Aortic smooth muscle cell (primary cell): ENCODE data around the gene ZNF514.

GRCh38 chr2:85768707-85769148 is 14.9 kb downstream of the ATOH8 start:
- RRBS: no CpG with 5 or more reads among the region's 8 CpGs

DNA sequence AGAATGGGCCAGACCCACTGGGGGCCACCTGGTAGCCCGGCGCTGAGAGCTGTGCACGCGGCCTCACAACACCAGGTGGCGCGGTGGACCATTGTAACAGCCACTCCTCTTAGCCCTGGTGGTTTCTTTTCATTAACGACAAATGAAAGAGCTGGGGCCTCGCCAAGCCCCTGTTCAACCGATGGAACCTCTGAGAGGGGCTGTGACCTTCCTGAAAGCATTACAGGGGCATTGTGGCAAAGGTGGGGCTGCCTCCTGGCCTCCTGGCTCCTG is 61.4 kb downstream of the ST3GAL5 start:
- RRBS: no CpG with 5 or more reads among the region's 9 CpGs

- RRBS: no CpG with 5 or more reads among the region's 6 CpGs
Observed at GRCh38 chr2:85912039-85912652, 23.4 kb upstream of the ST3GAL5 start.

GRCh38 chr2:85988060-85988728 is 99.4 kb upstream of the ST3GAL5 start:
- RRBS: no CpG with 5 or more reads among the region's 7 CpGs

GRCh38 chr2:86533317-86533747 is 29.9 kb downstream of the CHMP3 start:
- RRBS: no CpG with 5 or more reads among the region's 3 CpGs

DNA sequence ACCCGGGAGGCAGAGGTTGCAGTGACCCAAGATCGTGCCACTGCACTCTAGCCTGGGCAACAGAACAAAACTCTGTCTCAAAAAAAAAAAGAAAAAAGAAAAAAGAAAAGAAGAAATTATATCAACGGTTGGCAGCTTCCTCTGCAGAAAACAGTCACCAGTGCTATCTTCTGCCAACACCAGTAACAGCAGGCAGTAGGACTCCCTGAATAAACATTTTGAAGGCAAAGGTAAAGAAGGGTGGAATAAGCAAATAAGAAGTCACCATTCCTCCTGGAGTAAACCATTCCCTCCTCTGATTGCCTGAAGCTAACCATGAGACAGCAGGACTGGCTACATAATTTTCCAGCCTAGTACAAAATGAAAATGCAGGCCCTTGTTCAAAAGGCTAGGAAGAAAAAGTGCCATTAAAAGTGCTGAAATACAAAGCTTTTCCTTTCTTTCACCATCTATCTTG is 9.0 kb upstream of the RNF103 start:
- RRBS: no CpG with 5 or more reads among the region's 3 CpGs

DNA sequence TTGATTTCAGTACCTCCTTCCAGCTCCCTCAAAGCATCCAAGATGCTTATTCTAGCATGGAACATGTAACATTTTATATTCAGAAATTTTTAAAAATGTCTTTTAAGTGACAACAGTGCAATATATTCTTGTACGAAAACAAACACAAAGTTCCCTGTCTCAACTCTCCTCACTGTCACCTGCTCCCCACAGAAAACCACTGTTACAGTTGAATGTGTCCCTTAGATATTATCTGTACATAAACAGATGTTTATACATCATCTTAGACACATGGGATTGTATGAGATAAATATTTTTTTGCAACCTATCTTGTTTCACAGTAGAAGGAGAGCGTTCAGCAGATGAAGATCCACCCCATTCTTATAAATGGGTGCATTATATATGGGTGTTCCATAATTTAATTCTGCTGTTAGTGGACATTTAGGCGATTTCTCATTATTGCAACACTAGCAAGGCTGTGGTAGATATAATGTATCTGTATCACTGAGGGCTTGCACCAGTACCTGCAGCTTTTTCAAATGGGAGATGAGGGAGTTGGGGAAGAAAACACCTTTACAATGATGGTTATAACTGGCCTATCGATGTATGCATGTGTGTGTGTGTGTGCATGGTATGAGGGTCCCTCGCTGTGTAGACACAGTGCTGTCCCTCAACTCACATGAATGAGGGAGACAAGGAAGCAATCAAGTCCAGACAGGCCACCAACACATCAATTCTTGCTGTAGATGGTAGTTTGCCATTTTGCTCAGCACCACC is 2.3 kb upstream of the CD8A start:
- RRBS: no CpG with 5 or more reads among the region's 5 CpGs

GRCh38 chr2:87348420-87349672 is 327.2 kb upstream of the PLGLB1 start:
- RRBS: no CpG with 5 or more reads among the region's 139 CpGs

GRCh38 chr2:87603880-87604703 is 143.8 kb upstream of the PLGLB2 start:
- RRBS: no CpG with 5 or more reads among the region's 13 CpGs

- RRBS: no CpG with 5 or more reads among the region's 7 CpGs
Observed at GRCh38 chr2:87640142-87640502, 107.8 kb upstream of the PLGLB2 start.

DNA sequence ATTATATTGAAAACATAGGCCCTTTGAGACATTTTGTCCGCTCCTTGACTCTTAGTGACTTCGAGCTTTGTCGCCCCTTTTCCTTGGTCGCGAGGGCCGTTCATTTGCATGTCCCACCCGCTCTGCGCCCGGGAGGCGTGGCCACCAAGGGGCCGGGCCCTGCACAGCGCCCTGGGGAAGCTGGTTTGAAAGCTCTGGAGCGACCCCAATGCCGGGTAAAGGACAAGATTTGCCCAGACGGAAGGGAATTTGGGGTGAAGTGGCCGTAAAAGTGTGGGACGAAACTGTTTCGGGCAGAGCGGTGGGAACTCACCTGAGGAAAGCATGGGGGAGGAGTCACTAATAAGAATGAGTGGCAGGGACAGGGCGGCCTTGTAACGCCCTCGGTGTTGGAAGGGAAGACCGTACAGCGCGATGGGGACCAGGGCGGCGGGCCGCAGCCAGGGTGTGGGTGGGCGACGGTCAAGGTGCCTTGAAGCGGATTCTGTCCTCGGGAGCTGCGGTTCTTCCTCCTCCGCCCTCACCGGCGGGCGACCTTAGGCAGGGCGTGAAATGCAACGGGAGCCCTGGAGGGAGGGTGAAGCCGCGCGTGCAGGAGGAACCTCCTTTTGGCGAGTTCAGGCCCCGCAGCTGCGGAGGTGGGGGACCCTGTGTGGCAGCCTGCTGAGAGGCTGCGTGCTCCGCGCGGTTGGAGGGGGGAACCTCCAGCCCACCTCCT is 38.8 kb downstream of the KRCC1 start:
- RRBS: 2% methylated on average over 2 of the region's 49 CpGs

- RRBS: 28% methylated on average over 1 of the region's 11 CpGs
Observed at GRCh38 chr2:88178438-88178975, 8.4 kb downstream of the THNSL2 start.

GRCh38 chr2:88503827-88504168 is 20.7 kb upstream of the TEX37 start:
- RRBS: no CpG with 5 or more reads among the region's 10 CpGs

GRCh38 chr2:88538304-88538594 is 13.8 kb downstream of the TEX37 start:
- RRBS: no CpG with 5 or more reads among the region's 5 CpGs

- RRBS: no CpG with 5 or more reads among the region's 2 CpGs
Observed at GRCh38 chr2:89234654-89235193, 543.3 kb downstream of the RPIA start.

DNA sequence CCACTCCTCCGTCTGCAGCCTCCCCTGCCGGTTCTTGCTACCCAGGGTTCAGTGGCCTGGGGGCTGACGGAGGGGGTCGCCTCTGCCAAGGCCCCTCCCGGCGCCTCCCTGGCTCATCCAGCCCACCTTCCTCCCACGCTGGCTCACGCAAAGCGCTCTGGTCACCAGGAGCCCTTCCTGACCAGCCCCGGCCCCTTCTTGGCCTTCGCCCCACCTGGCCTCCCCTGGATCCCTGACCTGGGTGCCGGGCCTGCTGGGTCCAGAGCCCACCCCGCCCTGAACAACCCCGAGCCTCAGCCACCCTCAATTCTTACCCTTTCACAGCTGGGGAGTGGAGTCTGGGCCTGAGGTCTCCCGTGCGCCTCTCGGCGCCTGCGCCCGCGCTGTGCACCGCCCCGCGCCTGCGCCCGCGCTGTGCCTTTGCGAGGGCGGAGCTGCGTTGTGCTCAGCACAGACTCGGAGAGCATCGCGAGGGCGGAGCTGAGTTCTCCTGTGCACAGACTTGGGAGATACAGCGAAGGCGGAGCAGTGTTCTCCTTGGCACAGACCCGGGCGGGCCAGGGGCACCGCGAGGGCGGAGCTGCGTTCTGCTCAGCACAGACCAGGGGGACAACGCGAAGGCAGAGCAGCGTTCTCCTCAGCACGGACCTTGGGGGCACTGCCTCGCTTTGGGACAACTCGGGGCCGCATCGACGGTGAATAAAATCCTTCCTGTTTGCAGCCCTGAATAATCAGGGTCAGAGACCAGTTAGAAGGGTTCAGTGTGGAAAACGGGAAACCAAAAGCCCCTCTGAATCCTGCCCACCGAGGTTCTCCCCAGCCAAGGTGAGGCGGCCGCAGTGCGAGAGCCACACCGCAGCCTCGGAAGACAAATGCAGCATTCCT is 894.0 kb downstream of the RPIA start:
- RRBS: no CpG with 5 or more reads among the region's 58 CpGs

- RRBS: no CpG with 5 or more reads among the region's 2 CpGs
Observed at GRCh38 chr2:90153988-90154372, 1462.5 kb downstream of the RPIA start.

DNA sequence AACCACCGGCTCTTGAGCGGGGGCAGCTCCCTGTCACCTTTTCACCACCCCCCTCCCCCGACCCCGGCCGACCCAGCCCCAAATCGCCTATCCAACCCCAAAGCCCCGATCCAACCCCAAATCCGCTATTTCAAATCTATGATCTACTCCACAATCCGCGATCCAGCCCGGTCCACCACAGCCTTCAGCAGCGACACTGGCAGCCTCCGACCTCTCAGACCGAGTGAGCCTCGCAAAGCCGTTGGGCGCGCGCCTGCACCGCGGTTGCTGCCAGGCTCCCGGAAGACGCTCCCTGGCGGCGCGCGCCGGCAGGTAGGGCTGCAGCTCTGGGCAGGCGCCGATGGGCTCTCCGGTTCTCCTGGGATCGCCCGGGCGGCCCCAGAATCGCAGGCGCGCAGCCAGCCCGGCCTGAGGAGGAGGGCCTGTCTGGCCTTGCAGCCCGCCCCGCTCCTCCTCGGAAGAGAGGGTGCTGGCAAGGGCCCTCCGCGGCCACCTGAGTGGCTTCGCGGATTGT is 14.0 kb upstream of the TEKT4 start:
- RRBS: no CpG with 5 or more reads among the region's 45 CpGs

- RRBS: no CpG with 5 or more reads among the region's 5 CpGs
Observed at GRCh38 chr2:95108193-95108467, 13.5 kb downstream of the MRPS5 start.

DNA sequence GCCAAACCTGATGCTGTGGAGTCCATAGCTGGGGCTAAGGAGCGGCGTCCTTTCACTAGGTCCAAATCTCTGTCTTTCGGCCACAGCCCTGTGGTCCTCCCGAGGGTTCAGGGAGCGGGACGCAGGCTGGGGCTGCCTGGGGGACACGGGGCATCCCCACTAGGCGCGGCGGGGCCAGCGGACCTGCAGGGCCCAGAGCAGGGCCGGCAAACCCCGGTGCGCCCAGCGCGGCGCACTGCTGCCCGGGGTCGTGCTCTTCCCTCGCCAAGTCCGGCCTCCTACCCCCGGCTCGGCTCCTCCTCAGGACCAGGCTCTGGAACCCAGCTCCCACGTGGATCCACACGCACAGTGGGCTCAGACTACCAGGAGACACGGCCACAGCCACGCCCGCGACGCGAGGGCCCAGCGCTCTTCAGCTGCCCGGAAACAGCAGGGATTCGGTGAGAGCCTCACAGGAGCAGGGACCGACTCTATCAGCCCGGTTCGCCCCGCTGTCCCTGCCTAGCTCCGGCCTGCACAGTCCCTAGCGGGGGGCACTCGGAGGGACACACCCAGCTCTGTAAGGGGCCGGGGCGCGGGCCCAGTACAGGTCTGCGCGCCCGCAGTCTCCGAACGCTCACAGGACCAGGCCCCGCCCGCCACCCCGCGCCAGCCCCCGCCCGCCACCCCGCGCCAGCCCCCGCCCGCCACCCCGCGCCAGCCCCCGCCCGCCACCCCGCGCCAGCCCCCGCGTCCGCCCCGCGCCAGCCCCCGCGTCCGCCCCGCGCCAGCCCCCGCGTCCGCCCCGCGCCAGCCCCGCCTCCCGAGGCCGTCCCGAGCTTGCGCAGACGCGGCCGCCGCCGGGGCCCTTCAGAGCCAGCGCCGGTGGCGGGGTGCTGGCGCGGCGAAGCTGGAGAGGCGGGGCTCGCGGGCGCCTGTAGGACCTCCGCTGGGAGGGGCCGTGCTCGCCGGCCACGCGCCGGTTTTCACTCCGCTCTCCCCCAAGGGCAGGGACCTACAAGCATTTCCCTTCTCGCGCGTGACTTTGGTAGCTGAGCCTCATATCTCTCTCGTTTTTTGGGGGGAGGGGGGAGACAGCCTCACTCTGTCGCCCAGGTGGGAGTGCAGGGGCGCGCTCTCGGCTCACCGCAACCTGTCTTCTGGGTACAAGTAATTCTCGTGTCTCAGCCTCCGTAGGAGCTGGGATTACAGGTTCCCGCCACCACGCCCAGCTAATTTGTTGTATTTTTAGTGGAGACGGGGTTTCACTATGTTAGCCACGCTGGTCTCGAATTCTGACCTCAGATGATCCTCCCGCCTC is at the start of gene ZNF514:
Gene ZNF514, minus strand, starts transcription at position 891 of the 1,300 bp plus-strand sequence.
- RRBS: 2% methylated on average over 17 of the region's 125 CpGs